Fibroblast of the aortic adventitia (primary cell): ENCODE data around the genes POM121L12 and NIPSNAP2.

DNA sequence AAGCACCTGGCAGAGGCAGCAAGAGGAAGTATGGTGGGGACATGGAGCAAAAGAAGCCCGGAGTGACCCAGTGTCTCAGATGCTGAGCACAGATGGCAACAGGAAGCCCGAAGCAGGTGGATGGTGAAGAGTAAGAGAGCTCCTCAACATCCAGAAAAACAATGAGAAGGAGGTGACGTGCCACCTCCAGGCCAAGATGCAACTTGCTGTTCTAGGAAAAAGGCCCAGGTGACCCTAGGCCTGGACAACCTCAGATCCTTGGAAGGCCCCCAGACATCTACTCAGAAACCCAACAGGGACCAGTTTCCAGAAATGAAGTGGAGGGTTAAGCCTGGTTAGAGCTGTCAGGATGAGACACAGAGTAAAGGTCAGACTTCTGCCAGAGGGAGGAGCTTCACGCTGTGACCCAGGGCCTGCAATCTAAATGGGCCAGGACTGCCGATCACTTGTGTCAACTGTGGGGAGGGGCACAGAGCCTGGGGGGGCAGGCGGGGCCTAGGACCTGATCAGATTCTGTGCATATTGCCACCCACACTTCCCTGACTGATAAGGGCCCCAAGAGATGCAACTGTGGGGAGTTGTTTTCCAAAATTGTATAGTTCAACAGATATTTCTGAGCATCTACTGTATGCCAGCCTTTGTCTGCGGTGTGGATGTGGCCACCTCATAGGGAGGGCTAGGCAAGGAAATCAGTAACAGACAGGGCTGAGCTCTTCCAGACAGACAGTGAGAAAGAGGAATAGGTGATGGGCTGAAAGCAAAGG lies 2.5 kb upstream of the COBL start:
- CAGE, long polyA plus RNA = no peak

GRCh38 chr7:51324557-51324969 lies 8.0 kb upstream of the COBL start:
- CAGE, long polyA plus RNA = no peak

DNA sequence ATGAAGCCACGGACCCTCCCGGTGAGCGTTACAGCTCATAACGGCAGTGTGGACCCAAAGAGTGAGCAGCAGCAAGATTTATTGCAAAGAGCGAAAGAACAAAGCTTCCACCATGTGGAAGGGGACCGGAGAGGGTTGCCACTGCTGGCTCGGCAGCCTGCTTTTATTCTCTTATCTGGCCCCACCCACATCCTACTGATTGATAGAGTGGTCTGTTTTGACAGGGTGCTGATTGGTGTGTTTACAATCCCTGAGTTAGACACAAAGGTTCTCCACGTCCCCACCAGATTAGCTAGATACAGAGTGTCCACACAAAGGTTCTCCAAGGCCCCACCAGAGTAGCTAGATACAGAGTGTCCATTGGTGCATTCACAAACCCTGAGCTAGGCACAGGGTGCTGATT lies 583.7 kb upstream of the COBL start:
- CAGE, long polyA plus RNA = no peak

- CAGE, long polyA plus RNA = no peak
Measured at GRCh38 chr7:51973111-51973637, 656.6 kb upstream of the COBL start.

GRCh38 chr7:52874145-52874344 lies 161.4 kb upstream of the POM121L12 start:
- CAGE, long polyA plus RNA = no peak

DNA sequence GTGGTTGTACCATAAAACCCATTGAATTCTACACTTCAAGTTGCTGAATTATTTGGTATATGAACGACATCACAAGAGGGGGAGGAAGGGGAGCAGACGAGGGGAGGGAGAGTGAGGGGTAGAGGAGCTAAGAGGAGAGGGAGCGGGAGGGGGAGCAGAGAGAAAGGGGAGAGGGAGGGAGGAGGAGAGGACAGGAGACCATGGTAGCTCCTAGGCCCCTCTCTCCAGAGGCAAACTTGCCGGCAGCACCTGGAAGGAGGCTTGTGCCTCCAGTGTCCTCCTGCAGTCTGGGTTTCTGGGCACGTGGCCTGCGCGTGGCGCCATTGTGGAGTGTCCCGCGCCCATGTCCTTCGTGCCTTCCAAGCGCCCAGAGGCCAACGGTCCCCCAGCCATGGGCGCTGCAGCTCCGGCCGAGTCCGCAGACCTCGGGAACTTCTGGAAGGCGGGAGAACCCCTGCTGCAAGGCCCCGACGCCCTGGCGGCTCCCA lies at the start of gene POM121L12:
Gene POM121L12, plus strand, starts transcription at position 353 of the 488 bp plus-strand sequence.
- CAGE, long polyA plus RNA = no peak

- CAGE, long polyA plus RNA = no peak
Measured at GRCh38 chr7:53984839-53985256, 557.3 kb upstream of the VSTM2A start.

- CAGE, long polyA plus RNA = no peak
Measured at GRCh38 chr7:54811799-54812294, 52.8 kb upstream of the SEC61G start.

- CAGE, long polyA plus RNA = no peak
Measured at GRCh38 chr7:55019388-55019789, 572 bp downstream of the EGFR start.

- CAGE, long polyA plus RNA = no peak
Measured at GRCh38 chr7:55048245-55048608, 29.4 kb downstream of the EGFR start.

DNA sequence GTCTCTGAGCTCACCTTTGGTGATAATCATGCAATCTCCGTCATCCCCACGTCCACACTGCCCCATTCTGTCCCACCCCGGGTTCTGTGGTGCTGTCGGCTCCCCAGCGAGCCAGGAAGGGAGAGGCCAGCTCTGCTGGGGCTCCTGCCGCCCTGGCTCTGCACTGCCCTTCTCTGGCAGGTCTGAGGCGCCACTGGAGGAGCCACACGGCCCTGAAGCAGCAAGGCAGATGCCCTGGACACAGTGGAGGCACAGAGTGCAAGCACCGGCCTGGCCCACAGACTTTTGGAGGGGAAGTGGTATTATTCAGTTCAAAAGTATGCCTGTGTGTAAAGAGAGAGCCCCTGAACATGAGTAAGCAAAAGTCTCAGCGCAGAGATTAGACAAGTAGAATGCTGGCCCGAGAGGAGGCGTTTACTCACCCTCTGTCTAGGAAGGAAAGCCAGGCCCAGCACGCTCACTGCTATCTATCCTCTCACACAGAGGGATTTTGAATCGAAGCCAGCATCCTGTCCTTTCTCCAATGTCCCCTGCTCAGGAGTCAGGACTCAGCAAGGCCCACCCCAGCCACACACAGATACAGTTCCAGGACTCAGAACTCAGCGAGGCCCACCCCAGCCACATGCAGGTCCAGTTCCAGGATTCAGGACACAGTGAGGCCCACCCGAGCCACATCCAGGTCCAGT lies 114.9 kb downstream of the EGFR start:
- CAGE, long polyA plus RNA = no peak

GRCh38 chr7:55188542-55189312 lies 169.9 kb downstream of the EGFR start:
- CAGE, long polyA plus RNA = no peak

DNA sequence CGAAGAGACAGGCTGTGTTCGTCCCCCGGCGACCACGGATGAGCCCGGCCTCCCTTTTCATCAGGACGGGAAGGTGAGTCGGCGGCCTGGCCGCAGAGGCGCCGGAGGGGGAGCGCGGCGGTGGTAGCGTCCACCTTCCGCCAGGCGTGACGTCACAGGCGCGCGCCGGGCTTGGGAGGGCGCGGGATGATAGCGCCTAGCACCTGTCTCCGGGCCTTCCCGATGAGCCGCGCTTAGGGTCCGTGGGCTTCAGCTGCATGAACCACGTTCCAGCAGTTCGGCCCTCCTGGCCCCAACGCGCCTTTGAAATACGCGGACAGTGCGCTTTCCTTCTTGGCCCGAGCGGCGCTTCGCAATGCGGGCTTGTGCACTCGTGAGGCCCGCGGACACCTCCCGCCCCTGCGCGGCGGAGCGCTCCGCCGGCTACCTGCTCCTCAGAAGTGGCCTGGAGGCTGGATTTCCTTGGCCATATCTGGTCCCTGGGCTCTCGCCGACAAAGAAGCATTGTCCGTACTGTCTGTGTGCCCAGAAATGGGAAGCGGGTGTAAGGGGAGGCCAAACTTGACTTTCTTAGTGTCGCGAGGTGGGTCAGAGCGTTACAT lies 1.1 kb downstream of the LANCL2 start:
- CAGE, long polyA plus RNA = no peak

DNA sequence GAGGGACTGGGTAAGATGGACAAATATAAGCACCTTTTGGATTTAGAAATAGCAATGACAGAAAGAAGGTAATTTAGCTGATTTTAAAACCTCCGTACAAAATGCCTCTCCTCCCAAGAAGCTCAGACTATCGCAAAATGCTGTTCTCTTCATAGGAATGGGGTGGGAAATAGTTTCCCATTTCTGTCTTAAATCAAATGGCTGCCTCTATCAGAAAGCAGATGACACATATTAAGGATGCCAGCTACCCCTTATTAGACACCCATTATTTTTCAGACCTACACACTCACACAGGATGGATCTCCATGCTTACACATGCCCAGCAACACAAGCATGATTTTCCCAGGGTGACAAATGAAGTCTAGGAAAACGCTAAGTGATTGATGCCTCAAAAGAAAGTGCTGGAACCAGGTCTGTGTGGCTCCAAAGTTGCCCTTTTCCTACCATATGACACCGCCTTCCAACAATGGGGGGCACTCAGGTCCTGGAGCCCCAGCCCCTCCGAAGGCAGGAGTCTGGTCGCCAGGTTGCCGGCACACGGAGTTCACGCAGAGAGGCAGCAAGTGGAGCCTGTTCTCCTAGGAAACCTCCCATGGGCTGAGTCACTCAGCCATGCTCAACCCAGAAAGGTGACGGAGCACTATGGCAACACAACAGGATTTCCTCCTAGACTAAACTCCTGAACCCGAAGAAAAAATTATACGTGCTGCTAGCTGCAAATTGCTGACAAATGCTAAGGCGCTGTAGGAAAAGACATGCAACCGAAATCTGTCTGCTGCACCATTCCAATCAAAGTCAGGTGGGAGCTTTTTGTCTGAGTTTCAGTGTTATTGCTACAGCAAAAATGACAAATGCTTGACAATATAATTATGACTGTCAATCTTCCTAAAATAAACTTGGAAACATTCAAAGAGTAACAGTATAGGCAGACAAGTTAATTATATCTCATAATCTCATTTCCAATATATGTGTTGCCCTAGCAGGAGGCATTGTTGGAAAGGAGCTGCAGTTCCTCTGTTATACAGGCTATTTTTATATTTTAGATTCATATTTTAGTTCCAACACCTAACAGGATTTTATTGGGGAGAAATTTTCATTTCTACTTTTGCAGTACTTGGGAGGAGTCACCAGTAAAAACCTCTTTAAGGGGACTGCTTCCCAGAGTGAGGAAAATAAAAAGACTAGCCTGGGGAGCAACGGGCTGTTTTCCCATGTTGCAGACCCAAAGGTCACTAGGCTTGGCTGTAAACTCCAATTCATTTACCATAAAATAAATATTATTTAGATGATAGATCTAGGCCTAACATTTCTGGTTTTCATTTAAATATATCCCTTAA lies 19.6 kb downstream of the VOPP1 start:
- CAGE, long polyA plus RNA = no peak

DNA sequence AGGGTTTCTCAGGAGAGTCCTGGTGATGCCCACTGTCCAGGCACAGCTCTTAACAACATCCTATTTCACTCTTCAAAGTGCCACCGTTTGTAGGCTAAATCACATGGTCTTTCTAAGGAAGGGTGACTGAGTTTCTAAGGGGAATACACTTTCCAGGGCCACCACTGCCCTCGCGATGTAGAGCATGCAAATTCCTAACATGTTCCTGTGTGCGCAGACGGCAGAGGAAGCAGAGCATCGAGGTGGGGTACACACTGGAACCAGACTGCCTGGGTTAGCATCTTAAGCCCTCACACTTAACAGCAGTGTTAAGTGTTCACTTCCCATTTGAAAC lies 3.1 kb downstream of the VOPP1 start:
- CAGE, long polyA plus RNA = no peak

DNA sequence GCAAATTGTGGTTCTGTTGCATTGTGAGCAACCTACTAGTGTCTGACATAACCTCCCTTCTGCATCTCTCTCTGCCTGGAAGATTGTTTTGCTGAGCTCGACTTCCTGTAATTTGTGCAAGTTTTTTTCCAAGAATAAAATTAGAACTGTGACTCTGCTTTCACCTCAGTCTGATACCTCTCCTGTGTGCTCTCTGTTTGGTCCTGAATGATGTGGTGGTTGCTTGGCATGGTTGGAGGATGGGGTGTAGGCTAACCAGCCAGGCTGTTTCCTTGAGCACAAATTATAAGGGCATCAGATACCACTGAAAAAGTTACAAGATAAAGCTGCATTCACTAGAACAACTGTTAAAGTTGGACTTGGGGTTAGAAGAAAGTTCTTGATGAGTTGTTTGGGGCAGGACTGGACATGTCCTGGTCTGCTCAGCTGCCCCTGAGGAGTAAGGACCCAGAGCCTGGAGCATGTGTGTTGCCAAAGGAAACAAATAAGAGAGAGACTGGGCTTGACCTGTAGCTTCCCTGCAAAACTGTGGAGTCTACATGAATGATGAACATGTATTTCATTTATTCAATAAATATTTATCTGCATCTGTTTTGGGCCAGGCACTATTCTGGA lies 1.9 kb upstream of the VOPP1 start:
- CAGE, long polyA plus RNA = no peak

GRCh38 chr7:55694417-55695136 lies 122.3 kb upstream of the VOPP1 start:
- CAGE, long polyA plus RNA = no peak

- CAGE, long polyA plus RNA = no peak
Measured at GRCh38 chr7:55707902-55708491, 135.7 kb upstream of the VOPP1 start.

- CAGE, long polyA plus RNA = no peak
Measured at GRCh38 chr7:55964309-55965507, at the start of gene NIPSNAP2. NIPSNAP2 (plus strand) TSS chr7:55964585.

DNA sequence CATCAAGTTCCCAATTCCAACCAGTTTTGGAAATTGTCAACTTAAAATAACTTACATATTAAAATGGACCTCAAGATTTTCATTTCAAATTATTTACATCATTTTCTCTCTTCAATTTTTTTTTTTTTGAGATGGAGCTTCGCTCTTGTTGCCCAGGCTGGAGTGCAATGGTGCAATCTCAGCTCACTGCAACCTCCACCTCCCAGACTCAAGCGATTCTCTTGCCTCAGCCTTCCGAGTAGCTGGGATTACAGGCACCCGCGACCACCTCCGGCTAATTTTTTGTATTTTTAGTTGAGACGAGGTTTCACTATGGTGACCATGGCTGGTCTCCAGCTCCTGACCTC lies 1.8 kb downstream of the CHCHD2 start:
- CAGE, long polyA plus RNA = no peak